Tibial artery (tissue), 1 donor: ENCODE measurements around a stretch of chr22.

DNA sequence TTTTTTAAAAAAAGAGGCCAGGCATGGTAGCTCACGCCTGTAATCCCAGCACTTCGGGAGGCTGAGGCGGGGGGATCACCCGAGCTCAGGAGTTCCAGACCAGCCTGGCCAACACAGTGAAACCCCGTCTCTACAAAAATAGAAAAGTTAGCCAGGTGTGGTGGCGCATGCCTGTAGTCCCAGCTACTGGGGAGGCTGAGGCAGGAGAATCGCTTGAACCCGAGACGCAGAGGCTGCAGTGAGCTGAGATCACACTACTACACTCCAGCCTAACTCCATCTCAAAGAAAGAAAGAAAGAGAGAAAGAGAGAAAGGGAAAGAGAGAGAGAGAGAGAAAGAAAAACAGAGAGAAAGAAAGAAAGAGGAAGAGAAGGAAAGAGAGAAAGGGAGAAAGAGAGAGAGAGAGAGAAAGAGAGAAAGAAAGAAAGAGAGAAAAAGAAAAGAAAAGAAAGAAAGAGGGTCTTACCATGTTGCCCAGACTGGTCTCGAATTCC is 22.2 kb downstream of the FBLN1 start:
- PRO-cap, result no peak

DNA sequence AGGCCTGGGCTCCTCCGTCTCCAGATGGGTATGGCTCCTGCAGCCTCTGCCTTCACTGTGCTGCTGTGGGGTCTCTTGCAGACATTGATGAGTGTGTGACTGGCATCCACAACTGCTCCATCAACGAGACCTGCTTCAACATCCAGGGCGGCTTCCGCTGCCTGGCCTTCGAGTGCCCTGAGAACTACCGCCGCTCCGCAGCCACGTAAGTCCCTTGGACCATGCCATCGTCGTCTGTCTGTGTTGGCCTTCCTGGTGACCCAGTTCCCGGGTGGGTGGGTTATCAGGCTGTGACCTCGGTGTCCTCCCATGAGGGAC is 47.7 kb downstream of the FBLN1 start:
- PRO-cap, result no peak

DNA sequence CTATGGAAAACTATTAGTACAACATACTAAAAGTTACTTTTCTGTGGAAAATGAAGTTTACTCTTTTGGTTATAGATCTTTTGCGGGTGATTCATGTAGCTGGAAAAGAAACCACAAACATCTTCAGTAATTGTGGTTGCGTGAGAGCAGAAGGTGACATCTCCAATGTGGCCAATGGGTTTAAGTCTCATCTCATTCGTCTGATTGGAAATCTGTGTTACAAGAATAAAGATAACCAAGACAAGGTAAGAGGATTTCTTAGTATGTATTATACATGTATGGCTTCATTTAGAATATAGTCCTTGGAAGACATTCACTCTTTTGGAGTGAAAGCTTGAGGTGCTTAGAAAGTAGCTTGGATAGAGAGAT is 68.6 kb downstream of the ATXN10 start:
- PRO-cap, result no peak

DNA sequence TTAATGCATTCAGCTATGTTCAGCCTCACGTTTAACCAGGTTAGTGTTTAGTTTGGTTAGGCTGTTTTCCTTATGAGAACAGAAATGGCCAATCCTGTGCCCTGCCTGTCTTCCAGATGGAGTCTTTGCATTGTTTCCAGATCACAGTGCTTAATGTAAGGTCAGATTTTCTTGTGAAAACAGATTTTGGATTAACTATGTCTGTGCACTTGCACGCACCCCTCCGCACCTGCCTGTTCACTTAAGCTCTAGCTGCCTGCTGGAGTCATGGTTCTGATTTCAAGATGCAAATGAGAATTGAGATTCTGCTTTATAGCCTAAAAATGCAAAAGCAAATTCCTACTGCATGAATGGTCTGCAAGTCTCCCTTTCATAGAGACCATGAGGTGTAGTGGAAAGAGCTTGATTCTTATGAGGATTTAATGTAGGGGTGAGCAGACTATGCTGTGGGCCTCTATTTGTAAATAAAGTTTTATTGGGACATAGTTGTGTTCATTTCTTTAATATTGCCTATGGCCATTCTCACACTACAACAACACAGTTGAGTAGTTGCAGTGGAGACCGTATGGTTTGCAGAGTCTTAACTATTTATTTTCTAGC is 106.0 kb downstream of the ATXN10 start:
- PRO-cap, result no peak

DNA sequence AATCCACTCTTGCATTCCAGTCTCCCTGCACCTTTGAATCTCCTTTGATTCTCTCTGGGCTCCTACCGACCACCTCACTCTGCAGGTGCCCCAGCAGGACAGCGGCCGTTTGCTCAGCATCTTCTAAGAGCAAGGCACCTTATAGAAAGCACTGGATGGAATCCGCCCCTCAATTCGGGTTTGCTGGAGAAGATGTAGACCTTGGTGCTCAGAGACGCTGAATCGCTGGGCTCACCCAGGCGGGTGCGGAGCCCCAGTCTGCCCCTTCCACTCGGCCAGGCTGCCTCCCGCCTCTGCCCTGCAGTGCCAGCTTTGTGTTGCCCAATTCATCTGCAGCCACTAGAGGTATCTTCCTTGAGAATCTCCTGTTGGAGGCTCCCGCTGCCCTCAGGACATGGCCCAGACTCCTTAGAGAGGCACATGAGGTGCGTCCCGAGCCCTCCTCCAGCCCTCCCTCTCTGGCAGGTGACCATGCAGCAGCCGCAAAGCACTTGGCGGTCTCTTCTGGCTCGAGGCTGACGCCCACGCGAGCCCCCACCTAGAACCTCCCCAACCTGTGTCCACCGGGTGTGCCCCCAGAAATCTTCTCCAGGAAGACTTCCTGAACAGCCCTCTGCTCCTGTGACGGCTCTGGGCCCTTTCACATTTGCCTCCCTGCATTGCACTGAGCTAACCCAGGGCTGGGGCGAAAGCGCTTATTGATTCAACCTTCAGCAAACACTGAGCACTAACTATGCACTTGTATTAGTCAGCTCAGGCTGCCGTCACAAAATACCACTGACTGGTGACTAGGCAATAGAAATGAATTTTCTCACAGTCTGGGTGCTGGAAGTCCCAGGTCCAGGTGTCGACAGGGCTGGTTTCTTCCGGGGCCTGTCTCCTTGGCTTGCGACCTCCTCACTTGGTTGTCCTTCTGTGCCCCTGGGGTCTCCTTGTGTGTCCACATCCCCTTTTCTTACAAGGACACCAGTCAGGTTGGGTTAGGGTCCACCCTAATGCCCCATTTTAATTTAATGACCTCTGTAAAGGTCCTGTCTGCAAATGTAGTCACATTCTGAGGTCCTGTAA is 117.5 kb downstream of the WNT7B start:
- PRO-cap, result no peak

- PRO-cap, result no peak
Measured at GRCh38 chr22:45995161-45995507, 18.2 kb upstream of the WNT7B start.

DNA sequence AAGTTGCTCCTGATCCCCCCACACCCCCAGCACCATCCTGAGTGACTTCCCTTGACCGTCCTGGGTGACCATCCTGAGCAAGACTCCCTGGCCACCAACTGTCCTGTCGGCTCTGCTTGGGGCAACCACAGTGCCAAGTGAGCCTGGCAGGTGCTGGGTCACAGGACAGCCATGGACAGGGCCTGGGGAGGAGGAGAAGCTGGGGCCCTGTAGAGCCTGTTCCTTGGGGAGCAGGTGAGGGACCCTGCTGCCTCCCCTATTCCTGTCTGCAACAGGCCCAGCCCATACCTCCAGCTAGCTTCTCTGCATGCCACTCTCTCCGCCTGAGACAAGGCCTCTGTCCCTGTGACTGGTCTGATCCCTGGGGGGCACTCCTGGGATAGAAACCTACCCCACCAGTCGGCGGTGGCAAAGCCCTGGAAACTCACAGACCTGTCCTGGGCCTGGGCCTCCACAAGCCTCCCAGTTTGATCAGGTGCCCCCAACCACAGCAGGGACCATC is 68.6 kb upstream of the WNT7B start:
- PRO-cap, result no peak

DNA sequence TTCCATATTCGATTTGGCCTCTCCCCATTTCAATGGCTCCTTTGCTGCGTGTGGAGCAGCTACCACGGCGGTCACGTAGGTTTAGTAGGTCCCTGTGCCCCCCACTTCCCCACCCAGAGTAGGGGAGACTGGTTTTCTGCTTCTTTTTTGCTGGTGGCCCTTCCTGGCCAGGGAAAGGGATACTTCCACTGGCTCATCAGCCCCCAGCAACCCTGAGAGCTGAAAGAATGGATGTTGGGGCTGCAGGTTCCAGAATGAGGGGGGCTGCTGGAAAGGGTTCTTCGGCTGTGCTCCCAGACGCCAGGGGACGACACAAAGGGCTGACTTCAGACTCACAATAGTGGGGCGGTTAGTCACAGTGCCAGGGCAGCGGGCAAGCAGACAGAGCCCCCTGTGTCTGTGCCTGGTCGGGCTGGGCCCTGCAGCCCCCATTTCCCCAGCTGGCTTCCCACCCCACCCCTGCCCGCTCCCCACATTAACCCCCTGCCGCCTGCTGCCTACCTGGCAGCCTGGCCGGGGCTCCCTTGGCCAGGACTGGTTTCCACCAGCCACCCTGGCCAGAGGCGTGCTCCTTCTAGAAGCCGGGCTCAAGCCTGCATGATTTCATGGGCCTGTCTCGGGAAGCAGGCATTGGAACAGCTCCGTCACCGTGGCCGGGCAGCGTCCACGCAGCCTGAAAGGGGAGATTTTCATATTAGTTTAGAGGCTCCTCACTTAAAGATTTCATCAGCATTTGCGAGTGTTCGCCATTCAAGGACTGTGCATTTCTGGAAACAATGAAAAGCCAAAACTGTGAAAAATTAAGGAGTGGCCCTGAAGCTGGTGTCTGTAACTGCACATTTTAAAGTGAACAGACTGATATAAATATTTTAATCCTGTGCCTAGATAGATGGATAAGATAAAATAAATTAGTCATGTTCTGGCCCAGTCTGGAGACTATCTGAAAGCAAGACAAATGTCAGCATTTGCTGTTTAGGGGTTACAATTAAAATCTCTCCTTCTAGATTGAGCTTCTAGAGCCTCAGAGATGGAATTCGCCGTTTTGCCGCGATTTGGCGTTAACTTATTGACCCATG is 79.2 kb upstream of the WNT7B start:
- PRO-cap, result unidirectional peak, plus-strand start at position 352 of the sequence

- PRO-cap, result bidirectional peak, plus-strand start at chr22:46076172, minus-strand start at chr22:46076120
Measured at GRCh38 chr22:46075677-46076614, 74.4 kb upstream of the PPARA start.

DNA sequence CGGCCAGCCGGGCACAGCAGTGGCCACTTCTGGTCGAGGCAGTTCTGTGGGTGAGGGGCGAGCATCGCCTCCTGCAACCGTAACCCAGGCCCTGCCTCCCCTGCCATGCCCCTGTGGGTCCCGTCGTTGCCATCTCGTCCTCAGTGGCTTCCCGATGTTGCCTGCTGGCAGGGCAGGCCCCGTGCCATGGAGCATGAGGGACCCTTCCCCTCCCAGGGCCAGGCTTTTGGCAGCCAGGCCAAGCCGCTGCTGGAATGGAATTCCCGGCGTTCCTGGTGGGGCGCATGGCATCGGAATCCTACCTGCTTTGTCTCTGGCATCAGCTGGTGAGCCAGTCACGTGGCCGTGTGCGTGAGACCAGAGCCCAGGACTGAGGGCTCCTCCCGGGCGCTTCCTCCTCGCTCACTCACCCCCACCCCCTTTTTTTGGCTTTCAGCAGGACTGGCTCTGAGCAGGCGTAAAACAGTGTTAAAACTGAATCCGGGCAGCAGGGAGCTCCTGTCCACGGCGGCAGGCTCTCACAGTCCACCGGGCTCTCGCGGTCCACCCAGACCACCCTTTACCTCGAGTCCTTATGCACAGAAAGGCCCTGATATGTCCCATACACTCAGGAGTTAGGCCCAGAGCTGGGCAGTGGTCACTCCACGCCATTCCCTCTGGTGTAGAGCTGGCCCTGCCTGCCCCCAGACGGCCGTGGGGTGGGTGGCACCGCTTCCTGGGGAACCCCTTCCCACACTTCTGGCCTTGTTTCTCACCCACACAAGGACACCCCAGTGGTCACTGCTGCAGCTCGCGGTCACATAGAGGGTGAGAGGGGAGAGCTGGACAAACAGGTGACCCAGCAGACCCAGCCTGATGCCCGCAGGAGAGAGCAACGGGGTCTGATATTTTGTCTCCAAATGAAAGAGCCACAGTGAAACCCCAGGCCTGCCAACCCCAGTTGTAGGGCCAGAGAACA is 71.5 kb upstream of the PPARA start:
- PRO-cap, result bidirectional peak, plus-strand start at position 465 of the sequence, minus-strand start at position 372 of the sequence

GRCh38 chr22:46085497-46086359 is 64.6 kb upstream of the PPARA start:
- PRO-cap, result no peak

DNA sequence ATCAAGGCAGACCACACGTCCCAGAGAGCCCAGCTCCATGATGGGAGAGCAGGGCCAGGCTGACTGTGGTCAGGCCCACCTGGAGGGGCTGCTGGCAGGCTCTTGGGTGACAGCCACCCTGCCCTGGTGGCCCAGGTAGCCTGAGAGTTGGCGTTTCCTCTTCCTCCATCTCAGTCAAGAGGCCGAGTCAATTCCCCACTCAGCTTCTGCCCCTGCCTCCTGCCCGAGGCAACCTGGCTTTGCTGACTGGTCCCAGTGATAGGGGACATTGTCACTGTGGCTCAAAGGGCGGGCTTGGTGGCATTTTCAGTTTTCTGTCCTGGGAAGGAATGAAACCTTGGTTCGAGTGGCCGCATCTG is 60.8 kb upstream of the PPARA start:
- PRO-cap, result no peak

- PRO-cap, result no peak
Measured at GRCh38 chr22:46089903-46090410, 60.4 kb upstream of the PPARA start.

- PRO-cap, result no peak
Measured at GRCh38 chr22:46094304-46094739, 56.0 kb upstream of the PPARA start.

- PRO-cap, result no peak
Measured at GRCh38 chr22:46110114-46111125, 39.9 kb upstream of the PPARA start.

- PRO-cap, result no peak
Measured at GRCh38 chr22:46142918-46143515, 7.3 kb upstream of the PPARA start.

DNA sequence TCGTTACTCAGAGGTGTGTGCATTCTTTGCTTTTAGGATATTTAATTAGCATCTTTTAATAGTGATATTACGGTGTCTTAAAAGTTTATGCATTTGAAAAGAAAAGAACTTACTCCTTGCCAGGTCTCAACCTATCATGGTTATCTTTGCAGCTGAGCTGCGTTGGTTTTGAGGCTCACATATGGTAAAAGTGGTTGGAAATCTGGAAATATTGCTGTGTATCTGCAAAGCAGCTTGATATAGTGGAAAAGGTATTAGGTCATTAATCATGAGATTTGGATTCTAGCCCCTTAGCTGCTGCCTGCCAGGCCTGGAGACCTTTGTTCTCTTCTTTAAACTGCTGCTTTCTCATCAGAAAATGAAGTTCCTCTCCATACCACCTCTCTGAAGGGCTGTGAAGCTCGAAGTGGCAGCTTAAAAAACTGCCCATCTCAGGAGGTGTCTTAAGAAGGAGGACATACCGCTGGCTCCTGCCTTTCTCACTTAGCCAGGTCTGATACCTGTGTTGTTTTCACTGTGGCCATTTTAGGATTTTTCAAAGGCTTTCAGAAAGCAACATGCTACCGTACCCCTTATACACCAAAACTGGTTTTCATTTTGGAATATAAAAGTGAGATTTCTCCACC is 5.7 kb downstream of the PPARA start:
- PRO-cap, result no peak

- PRO-cap, result no peak
Measured at GRCh38 chr22:46280571-46281761, 13.2 kb downstream of the TTC38 start.

DNA sequence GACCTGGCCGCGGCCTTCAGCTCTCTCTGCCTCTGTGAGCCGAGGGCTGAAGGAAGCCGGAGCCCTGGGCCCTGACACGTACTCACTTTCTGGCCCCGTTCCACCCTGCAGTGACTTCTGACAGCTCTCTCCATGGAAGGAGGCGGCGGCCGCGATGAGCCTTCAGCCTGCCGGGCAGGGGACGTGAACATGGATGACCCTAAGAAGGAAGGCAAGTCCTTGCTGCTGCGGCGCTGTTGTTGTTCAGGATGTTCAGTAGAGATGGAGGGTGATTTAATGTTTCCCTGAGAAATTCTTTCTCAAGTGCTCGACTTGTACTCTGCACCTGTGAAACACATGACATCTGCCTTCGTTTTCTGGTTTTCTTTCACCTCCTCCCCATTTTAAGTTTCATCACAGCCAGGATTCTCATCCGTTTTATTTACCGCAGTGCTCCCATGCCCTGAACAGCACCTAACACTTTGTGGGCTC is 634 bp downstream of the GTSE1 start:
- PRO-cap, result no peak

- PRO-cap, result no peak
Measured at GRCh38 chr22:46457644-46458236, 79.7 kb downstream of the CELSR1 start.